ENCODE results near the genes TCN2 and PLA2G3.

GRCh38 chr22:30298291-30298844, 9.1 kb upstream of the CASTOR1 start:
- RRBS, result no CpG with 5 or more reads among the region's 7 CpGs

GRCh38 chr22:30355905-30356249, 817 bp downstream of the SF3A1 start:
- RRBS, result no CpG with 5 or more reads among the region's 5 CpGs

- RRBS, result 4% methylated on average over 7 of the region's 30 CpGs
Observed at GRCh38 chr22:30397263-30398106, 667 bp downstream of the SEC14L2 start.

- RRBS, result no CpG with 5 or more reads among the region's 7 CpGs
Observed at GRCh38 chr22:30562327-30562844, 12.1 kb downstream of the GAL3ST1 start.

GRCh38 chr22:30606367-30607420, at the start of gene TCN2:
Gene TCN2, plus strand, starts transcription at chr22:30607174.
- RRBS, result 22% methylated on average over 3 of the region's 27 CpGs

- RRBS, result no CpG with 5 or more reads among the region's 47 CpGs
Observed at GRCh38 chr22:30693888-30694664, 598 bp upstream of the OSBP2 start.

DNA sequence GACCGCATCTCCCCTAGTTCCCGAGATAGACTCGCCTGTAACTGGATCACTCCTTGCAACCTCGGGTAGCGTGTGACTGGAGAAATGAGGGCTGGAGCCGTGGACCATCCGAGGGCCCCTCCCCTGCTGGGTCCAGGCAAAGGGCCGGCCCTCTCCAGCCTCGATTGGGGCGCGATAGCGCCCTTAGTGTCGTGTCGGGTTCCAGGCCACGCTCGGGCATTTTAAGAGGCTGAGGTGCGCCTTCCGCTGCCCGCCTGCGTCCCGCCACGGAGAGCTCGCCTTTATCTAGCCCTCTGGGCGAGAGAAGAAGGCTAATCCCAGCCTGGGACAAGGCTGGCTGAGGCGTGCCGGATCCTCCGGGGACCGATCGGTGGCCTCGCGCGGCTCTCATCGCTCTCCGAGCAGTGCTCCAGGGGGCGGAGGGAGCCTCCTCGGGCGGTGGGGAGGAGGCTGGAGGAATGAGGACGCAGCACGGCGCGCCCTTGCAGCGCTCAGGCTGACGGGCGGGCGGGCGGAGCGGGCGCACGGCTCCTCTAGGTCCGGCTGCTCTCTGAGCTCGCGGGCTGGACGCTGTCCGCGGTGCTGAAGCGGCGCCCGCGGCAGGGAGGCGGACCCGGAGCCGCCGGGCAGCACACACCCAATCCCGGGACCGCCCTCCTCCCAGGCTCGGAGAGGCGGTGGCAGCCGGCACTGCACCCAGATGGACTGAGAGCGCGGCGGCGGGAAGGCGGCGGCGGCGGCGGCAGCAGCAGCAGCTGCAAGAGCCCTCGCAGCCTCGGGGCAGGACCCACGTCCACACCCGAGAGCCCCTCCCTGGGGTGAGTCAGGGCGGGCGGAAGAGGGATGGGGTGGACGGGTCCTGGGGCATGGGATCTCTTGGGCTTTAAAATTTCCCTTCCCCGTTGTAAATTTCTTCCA, 107.9 kb downstream of the OSBP2 start:
- RRBS, result under 1% methylated on average over 15 of the region's 85 CpGs

GRCh38 chr22:30822961-30823513, 128.4 kb downstream of the OSBP2 start:
- RRBS, result no CpG with 5 or more reads among the region's 16 CpGs

DNA sequence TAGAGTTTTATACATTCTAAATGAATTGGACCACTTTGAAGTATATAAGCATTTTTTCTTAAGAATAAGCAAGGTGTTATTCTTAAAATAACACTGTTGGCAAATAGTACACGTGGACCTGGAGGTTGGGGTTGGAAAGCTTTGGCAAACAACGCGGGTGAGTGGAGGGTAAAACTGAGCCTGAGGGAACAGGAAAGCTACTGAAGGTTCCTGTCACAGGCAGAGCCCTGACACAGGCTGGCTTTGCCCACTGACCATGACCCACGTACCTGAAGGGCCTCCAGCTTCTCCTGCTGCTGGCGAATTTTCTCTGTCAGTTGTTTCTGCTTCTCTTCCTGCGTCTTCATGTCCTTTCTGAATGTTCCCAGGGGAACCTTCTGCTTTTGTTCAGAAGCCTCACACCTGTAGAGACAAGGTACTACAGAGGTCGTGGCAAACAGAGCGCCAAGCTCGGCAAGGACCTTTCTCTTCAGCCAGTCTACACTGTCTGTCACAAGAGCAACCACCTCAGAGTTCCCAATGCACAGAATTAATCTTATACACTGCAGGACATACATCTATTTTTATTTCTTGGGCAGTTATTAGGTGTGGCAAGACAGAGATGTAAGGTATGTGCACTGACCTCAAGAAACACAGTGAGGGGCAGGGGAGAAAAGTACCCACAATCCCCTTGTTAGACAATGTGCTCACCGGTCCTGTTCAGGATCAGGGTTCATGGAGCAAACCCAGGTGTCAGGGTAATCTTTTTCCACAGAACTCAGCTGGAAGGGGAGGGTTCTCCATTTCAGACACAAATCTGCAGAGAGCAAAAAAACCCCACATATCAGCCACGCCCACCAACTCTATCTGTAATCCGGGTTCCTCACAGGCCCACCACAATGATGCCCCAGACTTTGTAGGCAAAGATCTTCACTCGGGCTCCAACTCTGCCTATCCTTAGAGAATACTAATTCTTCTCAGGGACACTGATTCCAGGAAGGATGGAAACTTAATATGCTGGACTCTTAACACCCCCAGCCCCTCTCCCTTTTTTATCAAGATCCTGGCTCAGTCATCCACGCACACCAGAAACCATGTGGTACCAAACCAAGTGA, 32.0 kb downstream of the MORC2 start:
- RRBS, result no CpG with 5 or more reads among the region's 14 CpGs

- RRBS, result no CpG with 5 or more reads among the region's 19 CpGs
Observed at GRCh38 chr22:31036719-31037401, 44.3 kb upstream of the SMTN start.

DNA sequence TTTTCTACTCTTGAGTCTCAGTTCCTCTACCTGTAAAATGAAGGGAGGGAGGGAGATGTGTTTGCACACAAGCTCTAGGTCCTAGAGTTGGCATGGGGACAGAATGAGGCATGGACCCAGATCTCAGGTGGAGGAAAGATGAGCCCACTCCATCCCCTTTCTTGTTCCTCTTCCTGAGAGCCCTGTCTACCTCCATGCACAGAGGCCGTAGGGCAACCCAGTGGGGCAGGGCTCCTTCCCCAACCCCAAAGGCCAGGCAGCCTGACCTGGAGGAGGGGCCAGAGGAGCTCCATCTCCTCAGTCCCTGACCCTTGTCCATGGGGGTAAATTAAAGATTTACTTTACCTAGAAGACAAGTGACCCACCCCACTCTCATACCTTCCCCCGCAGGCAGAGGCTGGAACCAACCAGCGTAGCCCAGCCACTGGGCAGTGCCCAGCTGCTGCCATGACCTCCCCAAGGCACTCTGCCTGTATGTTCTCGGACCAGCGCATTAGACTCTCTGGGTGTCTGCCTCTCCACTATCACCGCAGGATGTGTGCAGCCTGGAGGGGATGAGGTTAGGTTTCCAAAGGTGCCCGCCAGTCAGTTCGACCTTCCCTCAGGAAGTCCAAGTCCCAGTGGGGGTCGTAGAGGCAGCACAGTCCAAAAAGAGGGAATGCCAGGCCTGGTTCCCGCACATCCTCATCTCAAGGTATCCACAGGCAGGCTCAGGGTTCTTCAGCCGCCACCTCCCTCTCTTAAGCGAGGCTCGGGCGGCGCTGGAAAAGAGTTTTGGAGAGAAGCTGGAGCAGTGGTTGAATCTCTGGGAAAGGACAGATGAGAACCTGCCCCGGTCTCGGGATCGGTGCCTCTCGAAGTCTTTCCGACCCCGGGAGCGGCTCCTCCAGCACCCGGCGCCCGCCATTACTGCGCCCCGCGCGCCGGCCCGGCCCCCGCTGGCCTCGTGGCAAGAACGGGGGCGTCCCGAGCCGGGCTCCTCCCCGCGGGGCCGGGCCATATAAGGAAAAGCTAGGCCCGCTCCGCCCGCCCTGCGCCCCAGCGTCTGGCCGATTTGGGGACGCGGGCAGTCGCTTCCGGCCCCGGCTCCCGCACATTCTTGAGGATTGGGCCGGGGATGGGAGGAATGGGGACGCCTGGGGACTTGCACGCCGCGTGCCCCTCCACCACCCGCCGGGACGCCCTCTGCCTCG, 3.2 kb downstream of the SMTN start:
- RRBS, result under 1% methylated on average over 24 of the region's 61 CpGs

DNA sequence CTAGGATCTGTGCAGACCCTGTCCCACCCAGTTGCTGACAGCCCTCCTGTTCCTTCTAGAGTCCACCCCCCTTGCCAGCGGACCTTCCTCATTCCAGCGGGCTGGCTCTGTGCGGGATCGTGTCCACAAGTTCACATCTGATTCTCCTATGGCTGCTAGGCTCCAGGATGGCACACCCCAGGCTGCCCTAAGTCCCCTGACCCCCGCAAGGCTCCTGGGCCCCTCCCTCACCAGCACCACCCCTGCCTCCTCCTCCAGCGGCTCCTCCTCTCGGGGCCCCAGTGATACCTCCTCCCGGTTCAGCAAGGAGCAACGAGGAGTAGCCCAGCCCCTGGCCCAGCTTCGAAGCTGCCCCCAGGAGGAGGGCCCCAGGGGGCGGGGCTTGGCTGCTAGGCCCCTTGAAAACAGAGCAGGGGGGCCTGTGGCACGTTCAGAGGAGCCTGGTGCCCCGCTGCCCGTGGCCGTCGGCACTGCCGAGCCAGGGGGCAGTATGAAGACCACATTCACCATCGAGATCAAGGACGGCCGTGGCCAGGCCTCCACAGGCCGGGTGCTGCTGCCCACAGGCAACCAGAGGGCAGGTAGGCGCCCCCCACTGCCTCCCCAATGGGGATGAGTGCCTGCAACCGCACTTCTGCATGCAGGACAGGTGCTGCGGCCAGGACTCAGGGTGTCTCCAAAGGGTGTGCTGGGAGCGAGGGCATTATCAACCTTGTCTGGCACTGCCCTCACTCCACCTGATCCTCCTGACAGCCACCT, 10.0 kb downstream of the SMTN start:
- RRBS, result no CpG with 5 or more reads among the region's 25 CpGs

GRCh38 chr22:31103860-31104674, 3.3 kb downstream of the SELENOM start:
- RRBS, result no CpG with 5 or more reads among the region's 32 CpGs

GRCh38 chr22:31139899-31140784, at the start of gene PLA2G3:
Gene PLA2G3, minus strand, starts transcription at chr22:31140508.
- RRBS, result 61% methylated on average over 10 of the region's 24 CpGs

DNA sequence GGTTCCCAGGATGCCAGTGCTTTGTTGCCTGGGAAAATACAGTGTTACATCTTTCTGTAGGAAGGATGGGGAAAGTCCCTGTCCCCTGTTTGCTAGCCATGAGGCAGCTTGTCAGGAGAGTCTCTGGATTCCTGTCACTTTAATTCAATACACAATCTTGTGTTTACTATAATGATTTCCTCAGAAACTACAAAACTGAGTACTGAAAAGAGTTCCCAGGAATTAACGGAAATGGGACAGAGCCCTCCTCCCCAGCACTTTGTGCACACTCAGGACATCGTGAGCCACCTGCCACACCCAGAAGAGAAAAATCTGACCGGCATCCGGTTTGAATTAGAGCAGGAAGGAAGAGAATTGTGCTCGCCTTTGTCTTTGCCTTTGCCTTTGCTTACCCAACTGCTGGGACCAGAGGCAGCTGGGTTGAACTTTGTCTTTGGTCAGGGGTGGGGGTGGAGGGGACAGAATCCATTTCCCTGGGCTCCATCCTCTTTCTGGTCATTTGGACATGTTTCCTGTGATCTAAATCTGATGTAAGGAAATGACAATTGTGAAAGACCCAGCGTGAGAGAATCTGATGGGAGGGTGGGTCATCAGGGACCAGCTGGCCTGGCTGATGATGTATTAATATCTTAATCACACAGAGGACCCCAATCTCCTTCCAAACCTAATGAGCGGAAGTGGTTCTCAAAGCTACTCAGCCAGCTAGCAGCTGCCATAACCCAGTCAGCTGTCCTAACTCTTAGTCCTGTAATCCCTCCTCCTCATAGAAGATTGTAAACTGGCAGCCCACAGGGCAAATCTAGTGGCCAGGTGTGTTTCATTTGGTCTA, 1.2 kb upstream of the LIMK2 start:
- RRBS, result no CpG with 5 or more reads among the region's 7 CpGs

GRCh38 chr22:31234890-31235566, 22.9 kb downstream of the LIMK2 start:
- RRBS, result no CpG with 5 or more reads among the region's 5 CpGs

DNA sequence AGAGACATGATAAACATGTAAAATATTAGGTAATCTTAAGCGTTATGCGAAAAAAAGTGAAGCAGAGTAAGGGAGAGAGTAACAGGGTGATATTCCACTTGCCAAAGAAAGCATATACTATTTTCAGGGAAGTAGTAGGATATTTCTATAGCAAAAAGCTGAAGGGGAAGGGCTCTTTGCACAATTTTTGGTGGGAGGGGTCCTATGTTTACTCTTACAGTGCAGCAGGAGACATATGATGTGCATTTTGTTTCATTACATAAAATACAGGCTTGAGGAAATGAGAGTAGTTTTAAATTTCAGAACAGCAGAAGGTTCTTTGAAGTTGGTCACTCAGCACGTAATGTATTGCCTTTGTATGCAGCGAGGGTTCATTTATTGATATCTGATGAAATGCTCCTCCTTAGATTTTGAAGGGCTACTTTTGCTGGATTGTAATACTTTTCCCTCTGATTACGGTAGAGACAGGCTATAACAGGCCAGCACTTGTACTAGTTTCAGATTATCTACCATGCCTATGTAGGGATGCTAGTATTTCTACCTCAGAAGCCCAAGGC, 3.1 kb upstream of the PIK3IP1 start:
- RRBS, result no CpG with 5 or more reads among the region's 5 CpGs

DNA sequence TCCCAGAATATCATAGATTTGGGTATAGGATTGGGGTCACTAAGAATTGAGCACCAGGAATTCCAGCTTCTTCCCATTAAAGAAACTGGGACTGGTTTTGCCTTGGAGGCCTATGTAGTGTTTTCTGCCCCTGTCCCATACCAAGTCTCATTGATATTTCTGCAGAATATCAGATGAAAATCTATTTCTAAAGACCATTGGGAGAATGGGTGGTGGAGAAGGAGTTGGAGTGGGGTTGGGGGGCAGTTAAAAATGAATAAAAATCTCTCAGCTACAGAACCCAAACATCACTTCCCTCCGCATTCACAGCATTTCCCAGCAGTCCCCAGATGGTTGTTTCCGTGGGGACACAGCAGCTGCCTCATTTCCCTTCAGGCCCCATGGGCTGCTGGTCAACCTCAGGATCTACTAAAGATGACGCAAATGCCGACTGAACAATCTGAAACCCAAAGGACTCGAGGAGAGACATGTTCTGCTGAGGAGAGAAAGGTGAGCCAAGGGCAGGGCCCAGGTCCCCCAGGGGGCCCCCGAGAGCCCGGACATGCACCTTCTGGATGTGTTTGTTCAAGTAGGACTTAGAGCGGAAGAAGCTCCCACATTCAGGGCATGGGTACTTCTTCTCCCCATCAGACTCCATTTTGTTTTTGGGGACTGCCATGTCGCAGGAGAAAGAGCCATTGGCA, 19.5 kb downstream of the PATZ1 start:
- RRBS, result no CpG with 5 or more reads among the region's 9 CpGs

- RRBS, result no CpG with 5 or more reads among the region's 11 CpGs
Observed at GRCh38 chr22:31616750-31617346, 45.2 kb downstream of the PISD start.

DNA sequence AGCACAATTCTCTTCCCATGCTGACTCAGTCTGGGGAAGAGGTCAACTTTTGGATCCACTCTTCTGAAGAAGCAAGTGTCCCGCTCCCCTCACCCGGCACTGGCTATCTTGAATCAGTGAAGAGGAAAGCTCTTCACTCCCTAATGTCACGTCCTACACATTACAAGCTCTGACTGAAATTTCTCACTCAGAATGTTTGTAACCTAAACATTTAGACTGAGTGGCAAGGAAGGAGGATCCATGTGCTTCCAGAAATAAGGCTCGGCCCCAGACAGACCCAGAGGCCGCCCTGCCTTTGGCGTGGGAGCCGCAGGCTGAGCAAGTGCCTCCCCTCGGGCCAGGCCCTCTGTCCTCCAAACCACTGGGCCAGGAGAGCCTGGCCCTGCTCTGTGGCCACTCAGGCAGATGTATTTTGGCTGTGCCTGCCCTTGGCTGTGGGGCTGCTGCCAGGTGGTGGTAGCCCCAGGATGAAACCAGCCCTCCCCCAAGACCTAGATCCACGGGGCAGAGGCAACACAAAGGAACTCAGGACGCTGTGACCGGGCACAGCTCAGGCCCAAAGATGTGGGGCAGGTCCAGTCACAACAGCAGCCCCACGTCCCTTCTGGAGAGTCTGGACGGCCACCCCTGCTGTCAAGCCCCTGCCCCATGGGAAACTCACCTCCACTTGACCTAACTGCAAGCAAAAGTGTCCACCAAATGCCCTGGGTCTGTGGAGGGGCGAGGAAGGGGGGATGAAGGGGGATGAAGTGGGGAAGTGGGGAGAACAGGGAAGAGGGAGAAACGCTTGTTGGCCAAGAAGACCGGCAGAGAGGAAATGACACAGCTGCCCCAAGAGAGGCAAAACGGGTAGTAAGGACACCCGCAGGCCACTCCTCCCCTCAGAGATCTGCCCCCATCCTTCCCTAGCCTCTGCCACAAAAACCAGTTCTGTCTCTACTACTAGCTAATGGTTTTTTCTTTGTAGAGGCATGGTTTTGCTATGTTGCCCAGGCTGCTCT, 24.0 kb downstream of the PISD start:
- RRBS, result no CpG with 5 or more reads among the region's 18 CpGs